ENCODE measurements around the genes CDCA4, BRF1 and TEX22.

DNA sequence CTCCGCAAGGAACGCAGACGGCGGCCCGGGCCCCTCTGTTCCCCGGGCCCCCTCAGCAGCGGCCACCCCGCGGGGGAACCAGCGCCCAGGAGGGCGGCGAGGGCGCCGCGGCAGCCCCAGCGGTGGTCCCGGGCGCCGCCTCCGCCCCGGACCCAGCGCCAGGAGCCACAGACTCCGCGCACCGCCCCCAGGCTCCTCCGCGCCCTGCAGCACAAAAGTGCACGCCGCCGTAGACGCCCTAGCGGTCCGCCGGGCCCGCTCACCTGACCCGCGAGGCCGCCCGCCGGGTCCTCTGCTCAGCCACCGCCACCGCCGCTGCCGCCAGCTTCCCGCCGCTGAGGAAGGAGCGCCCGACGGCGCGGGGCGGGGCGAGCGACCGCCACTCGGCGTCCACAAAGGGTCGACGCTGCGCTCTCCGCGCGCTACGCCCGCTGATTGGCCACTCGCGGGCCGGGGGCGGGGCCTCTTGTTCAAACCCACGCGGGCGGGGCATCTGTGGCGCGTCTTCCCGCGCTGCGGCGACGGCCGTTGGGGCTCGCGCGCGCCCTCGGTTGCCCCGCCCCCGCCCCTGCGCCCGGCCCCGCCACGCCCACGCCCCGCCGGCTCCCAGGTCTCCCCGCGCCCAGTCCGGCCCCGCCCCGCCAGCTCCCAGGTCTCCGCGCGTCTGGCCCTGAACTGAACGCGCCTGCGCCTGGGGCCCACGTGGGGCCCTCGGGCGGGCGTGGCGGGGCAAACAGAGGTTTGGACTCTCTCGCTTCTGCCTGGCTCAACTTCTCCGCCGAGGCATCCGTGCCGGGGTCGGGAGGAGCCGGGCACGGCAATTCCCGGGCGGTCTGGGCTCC is at the start of gene CDCA4:
Gene CDCA4, minus strand, starts transcription at position 348 of the 842 bp plus-strand sequence.
- PRO-cap = bidirectional peak, plus-strand start at position 714 of the sequence, minus-strand start at position 317 of the sequence

- PRO-cap = no peak
Measured at GRCh38 chr14:105034199-105034884, 13.5 kb upstream of the CDCA4 start.

- PRO-cap = no peak
Measured at GRCh38 chr14:105153497-105153894, 15.1 kb downstream of the JAG2 start.

GRCh38 chr14:105182524-105183218 is 1.6 kb upstream of the NUDT14 start:
- PRO-cap = no peak

DNA sequence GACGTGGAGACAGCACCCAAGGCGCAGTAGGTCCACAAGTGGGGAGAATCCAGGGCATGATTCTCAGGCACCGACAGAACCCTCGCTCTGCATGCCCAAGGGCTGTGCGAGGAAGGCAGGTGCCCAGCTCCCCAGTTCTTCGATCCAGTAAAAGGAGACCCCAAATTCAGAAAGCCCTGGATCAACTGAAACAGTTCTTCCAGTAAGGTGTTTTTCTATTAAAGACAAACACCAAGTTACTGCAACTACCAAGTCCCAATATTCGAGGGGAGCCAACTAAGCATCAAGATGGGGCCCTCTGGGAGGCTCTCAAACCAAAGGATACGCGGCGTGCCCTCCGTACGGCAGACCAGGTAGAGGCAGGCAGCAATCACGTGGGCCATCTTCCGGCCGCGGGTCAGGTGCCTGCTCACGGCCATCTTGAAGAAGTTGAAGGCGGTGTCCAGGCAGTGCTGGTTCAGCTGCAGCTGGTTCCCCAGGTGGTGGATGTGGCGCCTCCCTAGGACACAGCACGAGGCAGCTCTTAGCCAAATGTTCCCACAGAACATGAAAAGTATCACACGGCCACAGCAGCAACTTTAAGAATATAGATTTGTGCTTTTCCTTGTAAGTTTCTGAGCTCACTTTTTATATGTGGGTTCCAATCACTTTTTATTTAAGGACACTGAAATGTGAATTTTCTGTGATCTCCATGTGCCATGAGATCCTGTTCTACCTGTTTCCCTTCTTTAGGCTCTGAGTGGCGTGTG is 24.2 kb downstream of the BTBD6 start:
- PRO-cap = no peak

GRCh38 chr14:105293994-105294911 is 6.5 kb downstream of the BRF1 start:
- PRO-cap = no peak

DNA sequence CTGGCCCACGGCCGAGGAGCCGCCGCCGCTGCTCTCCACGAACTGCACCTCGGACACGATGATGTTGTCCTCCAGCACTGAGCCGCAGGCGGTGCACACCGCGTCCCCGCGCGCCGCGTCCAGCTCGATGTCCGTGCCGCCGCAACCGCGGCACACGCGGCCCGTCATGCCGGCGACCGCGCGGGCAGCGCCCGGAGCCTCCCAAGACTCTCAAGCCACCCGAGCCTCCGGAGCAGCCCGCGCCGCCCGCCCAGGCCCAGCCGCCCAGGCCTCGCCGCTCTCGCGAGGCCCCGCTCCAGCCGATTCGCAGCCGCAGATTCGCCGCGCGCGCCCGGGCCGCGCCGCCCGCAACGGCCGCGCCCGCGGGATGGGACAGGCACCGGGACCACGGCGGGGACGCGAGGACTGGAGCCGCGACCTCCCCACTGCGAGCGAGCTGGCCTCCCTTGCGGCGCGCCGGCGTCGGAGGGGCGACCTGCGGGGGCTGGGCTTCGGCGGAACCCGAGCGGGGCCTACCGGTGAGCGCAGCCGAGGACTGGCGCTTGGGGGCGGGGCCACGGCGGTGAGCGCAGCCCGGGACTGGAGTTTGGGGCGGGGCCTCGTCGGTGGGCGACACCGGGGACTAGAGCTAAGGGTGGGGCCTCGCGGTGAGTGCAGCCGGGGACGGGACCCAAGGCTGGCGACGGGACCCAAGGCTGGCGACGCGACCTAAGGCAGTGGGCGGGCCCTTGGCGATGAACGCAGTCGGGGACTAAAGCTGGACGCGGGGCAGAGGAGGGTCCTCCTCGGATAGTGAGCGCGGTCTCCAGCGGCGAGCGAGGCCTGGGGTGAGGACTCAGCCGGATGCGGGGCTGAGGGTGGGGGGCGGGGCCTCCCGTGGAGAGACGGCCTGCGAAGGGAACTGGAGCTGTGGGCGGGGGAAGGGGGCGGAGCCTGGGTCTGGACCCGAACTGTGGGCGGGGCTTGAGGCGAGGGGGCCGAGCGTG is at the start of gene BRF1:
Gene BRF1, minus strand, starts transcription at position 540 of the 986 bp plus-strand sequence.
- PRO-cap = bidirectional peak, plus-strand start at position 650 of the sequence, minus-strand start at position 537 of the sequence; bidirectional peak, plus-strand start outside the sequence, minus-strand start at position 824 of the sequence

GRCh38 chr14:105397814-105398660 is at the start of gene TEX22:
Gene TEX22 (plus strand): TSS chr14:105398538.
- PRO-cap = bidirectional peak, plus-strand start at chr14:105398541, minus-strand start at chr14:105398479

DNA sequence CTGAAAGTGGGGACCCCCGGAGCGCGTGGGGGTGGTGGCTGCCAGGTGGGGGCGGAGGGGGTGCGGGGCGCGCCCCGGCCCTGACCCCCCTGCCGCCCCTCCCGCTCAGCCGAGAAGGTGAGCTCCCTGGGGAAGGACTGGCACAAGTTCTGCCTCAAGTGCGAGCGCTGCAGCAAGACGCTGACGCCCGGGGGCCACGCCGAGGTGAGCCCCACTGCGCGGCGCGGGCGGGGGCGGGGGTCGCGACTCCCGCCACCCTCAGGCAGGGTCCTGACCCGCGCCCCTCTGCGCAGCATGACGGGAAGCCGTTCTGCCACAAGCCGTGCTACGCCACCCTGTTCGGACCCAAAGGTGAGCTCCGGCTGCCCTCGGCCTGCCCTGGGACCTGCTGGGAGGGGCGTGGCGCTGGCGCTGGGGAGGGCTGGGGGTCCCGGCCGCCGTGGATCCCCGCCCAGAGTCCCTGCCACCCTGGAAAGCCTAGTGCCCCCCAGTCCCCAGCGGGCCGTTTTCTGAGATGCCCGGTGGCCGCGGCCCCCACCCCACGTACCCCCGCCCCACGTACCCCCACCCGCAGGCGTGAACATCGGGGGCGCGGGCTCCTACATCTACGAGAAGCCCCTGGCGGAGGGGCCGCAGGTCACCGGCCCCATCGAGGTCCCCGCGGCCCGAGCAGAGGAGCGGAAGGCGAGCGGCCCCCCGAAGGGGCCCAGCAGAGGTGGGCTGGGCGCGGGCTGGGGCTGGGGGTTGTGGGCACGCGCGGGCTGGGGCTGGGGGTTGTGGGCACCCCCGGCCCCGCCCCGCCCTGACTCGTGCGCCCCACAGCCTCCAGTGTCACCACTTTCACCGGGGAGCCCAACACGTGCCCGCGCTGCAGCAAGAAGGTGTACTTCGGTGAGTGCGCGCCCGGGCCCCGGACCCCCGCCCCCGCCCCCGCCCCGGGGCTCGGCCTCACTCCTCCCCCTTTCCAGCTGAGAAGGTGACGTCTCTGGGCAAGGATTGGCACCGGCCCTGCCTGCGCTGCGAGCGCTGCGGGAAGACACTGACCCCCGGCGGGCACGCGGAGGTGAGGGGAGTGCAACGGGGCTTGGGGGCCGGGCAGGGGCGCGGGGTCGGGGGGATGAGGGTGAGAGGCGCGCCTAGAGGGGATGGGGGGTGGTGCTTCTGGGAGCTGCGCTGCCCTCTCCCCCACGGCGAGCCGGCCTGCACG is 3.9 kb downstream of the CRIP2 start:
- PRO-cap = no peak

DNA sequence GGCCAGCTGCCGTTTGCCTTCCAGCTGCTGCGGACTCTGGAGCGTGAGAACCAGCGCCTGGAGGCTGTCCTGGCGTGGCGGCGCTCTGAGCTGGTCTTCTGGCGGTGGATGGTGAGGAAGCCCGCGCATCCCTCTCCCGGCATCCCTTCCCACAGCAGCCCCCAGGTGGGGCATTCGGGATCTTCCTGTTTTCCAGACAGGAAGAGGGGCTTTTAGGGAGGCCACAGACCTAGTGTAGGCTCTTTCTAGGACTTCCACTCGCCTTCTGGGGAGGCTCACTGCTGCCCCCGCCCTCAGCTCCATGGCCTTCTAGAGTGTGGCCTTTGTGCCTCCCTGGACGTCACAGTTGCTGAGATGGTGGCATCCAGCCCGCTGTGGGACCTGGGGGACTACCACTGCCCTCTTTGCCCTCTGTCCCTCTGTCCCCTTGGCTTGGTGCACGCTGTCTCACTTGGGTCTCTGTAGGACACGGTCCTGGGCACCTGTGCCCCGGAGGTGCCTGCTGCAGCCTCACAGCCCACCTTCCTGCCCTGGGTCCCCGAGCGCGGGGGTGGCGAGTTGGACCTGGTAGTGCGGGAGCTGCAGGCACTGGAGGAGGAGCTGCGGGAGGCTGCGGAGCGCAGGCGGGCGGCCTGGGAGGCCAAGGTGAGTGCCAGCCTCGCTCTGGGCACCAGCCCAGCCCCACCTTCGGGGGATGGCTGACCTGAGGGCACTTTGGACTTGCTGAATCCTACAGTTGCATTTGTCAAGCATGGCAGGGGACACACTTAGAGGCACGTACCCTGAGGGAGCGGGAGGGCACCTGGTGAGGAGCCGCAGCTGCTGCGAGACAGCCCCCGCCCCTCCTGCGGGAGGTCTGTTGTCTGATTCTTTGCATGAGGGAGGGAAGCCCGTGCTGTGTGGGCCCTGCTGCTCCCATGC is 6.5 kb downstream of the TEDC1 start:
- PRO-cap = no peak

DNA sequence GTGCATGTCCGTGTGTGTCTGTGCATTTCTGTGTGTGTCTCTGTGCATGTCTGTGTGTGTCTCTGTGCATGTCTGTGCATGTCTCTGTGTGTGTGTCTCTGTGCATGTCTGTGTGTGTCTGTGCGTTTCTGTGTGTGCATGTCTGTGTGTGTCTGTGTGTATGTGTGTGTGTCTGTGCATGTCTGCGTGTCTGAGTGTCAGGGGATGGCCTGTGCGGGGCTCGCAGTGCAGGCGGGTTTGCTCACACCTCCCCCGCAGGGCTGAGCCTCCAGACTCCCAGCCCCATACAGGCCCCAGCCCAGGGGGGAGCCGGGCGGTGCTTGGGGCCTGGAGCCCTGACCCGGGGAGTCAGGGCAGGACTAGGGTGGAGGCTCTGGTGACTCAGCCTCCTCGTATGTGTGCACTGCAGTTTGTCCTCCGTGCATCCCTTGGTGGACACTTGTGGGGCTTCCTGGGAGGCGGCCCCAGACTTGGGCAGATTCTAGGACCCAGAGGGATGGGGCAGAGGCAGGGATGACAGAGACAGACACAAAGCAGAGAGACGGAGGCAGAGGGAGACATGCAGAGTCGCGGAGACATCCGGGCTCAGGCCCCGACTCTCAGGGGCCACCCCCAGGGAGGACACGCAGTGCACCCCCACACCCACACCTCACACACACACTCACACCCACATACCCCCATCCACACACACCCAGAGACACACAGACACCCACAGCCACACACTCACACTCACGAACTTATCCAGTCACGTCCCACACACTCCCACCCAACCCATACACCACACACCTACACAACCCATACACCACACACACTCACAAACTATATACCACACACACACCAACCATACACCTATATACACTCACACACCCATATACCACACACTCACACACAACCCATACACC is 42.1 kb downstream of the TMEM121 start:
- PRO-cap = no peak

- PRO-cap = no peak
Measured at GRCh38 chr14:105640024-105640484, 113.7 kb downstream of the TMEM121 start.

DNA sequence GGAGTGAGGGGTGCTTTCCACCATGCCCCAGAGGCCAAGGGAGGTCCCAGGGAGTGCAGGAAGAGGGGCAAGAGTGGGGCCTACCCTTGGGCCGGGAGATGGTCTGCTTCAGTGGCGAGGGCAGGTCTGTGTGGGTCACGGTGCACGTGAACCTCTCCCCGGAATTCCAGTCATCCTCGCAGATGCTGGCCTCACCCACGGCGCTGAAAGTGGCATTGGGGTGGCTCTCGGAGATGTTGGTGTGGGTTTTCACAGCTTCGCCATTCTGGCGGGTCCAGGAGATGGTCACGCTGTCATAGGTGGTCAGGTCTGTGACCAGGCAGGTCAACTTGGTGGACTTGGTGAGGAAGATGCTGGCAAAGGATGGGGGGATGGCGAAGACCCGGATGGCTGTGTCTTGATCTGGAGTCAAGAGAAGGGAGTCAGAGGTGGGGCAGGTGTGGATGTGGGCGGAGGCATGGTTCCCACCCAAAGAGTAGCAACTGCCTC is 328.5 kb downstream of the TMEM121 start:
- PRO-cap = no peak

GRCh38 chr14:105855322-105856460 is 329.3 kb downstream of the TMEM121 start:
- PRO-cap = bidirectional peak, plus-strand start at chr14:105856117, minus-strand start at chr14:105855973

GRCh38 chr14:106235371-106235804 is 709.0 kb downstream of the TMEM121 start:
- PRO-cap = no peak

- PRO-cap = no peak
Measured at GRCh38 chr14:106509940-106510139, 983.5 kb downstream of the TMEM121 start.

DNA sequence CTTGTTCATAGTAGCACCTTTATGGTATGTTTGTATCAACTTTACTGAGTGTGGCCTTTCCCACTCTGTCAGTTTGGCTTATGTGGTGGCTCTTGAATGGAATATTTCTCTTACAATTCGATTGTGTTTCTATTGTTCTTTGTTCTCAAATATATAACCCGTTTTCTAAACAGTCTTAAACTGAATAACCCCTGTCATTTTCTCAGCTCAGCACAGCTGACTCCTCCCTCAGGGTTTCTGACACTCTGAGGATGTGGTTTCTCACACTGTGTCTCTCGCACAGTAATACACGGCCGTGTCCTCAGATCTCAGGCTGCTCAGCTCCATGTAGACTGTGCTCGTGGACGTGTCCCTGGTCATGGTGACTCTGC is 984.4 kb downstream of the TMEM121 start:
- PRO-cap = no peak

DNA sequence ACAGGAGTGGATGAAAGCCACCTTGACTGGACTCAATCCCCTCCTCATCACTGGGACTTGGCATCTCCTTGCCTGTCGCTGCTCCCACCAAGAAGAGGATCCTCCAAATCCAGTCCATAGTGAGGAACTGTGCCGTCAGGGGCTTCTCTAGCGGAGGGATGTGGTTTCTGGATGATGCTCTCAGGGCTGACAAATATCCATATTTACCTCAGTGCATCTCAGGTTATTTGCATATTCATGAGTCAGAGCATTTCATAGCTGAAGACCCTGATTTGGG is 1096.2 kb downstream of the TMEM121 start:
- PRO-cap = no peak

- PRO-cap = no peak
Measured at GRCh38 chr14:106714505-106714971, 1188.2 kb downstream of the TMEM121 start.

GRCh38 chr14:106762391-106762849 is 1236.0 kb downstream of the TMEM121 start:
- PRO-cap = no peak